Diencephalon (tissue), 2 donors: ENCODE measurements around the gene CD40LG.

DNA sequence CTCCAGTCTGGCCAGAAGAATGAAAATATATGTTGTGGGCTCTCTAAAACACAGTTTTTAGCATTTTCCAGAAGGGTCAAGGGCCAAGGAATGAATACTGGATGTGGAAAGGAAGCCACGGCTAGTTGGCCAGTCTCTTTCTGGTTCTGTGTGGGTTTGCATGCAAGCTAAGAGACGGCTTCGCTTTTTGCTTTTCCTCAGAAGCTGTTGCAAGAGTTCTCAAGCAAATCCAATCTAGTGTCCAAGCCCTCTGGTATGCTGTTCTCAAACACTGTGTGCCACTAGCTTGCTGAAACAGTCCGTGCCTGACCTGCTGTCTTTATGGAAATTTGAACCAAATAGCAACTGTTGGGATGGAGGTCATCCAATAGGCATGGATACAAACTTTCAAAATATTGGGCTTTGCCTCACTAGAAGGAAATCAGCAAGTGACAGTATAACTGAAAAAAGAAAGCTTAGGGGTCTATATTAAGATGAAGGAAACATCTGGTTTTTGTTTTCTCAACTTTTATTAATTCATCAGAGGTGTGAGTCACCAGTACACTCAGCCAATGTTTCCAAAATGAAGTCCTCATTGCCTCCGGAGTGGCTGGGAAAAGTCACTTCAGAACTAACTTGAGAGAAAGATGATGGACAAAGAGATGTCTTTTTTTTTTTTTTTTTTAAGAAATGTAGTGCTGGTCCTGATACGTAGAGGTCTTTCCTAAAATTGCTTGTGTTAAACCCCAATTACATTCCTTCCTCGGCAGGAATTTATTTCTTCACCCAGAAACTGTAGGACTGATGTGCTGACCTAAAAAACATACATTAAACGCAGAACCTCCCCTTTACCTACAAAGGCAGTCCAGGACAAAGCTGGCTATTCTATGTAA, 70.6 kb downstream of the SLC9A6 start:
- RAMPAGE, long total RNA = no peak

GRCh38 chrX:136066768-136067702, 81.8 kb downstream of the SLC9A6 start:
- RAMPAGE, long total RNA = no peak

DNA sequence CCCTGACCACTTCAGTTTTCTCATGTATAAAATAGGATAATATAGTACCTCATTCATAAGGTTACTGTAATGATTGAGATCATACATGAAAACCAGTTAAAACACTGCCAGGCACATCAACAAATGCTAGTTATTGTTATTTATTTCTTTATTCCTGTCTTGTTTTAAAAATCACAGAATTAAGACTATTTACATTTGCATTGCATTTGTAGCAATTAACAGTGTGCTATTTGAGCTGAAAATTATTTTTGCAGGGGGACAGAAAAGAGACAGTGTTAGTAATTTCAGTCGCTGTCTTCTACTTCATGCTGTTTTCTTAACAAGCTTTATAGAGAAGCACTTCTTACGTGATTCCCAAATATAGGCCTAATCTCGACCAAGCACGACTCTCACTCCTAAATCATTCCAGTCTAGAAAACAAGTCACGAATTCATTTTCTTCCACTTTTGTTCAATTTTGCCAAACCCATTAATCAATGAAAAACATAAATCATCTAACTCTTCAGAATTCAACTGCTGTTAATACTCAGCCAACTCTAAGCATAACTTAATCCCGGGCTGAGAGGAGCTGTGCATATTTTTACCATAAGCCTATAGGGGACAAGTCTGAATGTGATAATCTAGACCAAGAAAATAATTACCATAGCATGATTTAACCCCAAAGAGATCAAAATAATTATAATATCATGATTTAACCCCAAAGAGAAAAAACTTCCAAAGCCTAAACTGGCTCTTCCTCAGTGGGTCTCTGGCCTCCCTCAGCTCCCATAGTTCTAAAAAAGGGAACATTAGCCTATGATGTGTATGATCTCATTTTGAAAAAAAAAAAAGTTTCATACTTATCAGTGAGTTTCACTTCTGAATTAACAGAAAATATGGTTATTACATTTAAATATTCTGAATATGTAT, 70.4 kb upstream of the FHL1 start:
- RAMPAGE, long total RNA = no peak

GRCh38 chrX:136127073-136127569, 69.7 kb upstream of the FHL1 start:
- RAMPAGE, long total RNA = no peak

DNA sequence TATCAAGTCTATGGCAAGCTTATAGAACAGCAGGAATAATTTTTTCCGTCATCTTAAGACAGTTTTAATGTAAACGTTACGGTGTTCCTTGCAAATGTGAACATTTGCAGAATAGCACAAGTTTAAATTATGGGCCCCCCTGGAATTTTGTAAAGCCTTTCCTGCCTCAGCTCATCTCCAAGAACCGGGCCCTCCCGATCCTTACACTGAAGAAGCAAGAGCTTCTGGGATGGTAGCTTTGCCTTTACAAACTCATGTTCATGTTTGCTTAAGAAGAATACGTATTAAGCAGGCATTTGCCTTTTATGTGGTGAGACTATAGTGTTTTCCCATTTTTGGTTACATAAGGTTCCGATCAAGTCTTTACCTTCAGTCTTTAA, 47.8 kb upstream of the FHL1 start:
- RAMPAGE, long total RNA = no peak

- RAMPAGE, long total RNA = no peak
These were observed 26.7 kb upstream of the FHL1 start for GRCh38 chrX:136170081-136170536.

GRCh38 chrX:136175826-136176968, 20.6 kb upstream of the FHL1 start:
- RAMPAGE, long total RNA = no peak

DNA sequence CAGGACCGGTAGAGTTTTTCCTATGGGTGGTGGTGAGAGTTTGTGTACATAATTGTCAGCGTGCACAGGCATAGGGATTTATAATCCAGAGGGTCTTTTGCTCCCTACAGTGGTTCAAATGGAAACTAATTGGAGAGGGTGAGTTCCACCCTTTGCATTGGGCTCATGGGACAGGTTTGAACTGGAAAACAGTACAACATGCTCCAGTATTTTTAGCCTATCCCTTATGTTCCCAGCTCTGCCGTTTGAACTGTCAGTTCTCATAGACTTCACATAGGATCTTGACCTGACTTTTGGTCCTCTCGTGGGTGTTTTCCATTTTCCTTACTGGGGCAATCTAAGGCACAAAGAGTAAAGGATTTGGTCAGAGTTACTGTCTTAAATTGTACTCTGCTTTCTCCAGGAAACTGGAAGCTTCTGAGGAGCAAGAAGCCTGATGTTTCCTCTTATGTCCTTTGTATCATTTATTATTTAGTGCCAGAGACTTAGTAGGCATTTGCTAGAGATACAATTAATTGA, 17.7 kb upstream of the FHL1 start:
- RAMPAGE, long total RNA = no peak

DNA sequence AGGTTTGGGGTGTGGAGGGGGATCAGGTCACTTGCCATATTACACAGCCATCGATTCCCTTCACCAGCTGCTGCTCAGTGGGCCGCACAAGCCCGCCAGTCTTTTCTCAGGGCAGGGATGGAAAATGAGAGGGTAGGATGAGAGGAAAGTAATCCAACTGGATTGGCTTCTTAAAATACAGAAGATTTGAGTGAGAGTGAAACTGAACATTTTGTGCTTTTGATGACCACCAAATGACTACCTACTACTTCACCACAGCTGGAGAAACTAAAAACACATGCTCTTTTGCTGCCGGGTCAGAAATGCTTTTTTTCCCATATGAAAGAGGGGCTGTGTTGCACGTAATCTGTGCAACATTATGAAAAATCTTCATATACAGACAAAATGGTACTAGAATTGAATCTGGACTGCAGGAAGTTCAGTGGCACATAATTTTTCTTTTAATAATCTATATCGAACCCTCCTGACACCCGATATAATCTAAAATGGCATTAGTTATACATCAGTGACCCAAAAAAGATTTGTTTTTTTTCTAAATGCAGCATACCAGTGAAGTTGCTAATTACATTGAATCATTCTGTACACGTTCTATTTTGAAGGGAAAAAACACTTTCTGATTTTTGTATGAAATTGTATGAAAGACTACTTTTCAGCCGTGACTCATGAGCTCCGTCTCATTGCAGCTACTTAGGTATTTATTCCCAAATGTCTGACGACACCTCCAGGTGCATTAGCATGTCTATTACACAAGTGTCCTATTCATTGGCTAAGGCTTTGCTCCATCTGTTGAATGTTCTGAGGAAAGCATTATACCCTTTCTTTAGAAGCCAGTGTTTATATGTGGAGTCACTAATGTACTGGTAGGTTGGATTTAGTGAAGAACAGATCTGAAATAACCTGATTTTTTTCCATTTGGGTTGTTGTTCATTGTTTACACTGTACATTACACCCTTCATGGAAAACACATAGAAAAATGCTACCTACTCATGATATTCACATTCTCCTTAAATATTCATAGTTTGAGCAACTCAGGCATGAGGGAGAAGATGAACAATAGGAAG, 2.3 kb downstream of the FHL1 start:
- RAMPAGE, long total RNA = no peak

- RAMPAGE, long total RNA = no peak
These were observed 11.0 kb downstream of the FHL1 start for GRCh38 chrX:136207728-136208370.

GRCh38 chrX:136255443-136256128, 4.4 kb upstream of the MAP7D3 start:
- RAMPAGE, long total RNA = no peak

DNA sequence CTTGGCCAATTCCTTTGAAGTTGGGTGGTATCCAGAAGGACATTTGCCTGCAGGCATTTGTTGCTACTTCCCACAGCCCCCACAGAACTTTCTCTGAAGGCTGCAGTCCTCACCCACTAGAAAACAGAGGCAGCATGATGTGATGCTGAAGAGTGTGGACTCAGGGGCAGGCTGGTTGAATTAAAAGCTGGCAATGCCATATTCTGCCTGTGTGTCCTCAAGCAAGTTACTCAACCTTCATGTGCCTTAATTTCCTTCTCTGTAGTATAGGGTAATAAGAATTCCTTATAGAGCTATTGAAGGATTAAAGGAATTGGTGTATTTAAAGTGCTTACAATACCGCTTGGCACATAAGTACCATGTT, 87.5 kb downstream of the ADGRG4 start:
- RAMPAGE, long total RNA = no peak

DNA sequence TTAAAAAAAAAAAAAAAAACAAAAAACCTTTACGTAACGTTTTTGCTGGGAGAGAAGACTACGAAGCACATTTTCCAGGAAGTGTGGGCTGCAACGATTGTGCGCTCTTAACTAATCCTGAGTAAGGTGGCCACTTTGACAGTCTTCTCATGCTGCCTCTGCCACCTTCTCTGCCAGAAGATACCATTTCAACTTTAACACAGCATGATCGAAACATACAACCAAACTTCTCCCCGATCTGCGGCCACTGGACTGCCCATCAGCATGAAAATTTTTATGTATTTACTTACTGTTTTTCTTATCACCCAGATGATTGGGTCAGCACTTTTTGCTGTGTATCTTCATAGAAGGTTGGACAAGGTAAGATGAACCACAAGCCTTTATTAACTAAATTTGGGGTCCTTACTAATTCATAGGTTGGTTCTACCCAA, at the start of gene CD40LG:
Gene CD40LG, plus strand, starts transcription at position 114 of the 431 bp plus-strand sequence.
- RAMPAGE, long total RNA = no peak

DNA sequence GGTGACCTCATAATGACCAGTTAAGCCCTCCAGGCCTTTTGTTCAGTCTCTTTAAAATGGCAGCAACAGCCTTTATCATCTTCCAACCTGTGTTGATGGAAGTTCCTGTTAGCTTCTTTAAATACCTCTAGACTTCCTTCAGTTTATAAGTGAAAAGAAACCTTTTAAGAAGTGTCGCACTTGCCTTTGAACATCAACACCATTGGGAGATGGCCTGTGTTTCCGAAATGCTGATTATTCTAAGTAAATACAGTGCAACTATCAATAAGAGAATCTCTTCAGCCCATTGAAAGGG, 5.5 kb downstream of the CD40LG start:
- RAMPAGE, long total RNA = no peak

- RAMPAGE, long total RNA = no peak
These were observed 65.5 kb downstream of the ARHGEF6 start for GRCh38 chrX:136715229-136715721.

GRCh38 chrX:136866200-136867105, 14.1 kb downstream of the RBMX start:
- RAMPAGE, long total RNA = no peak

- RAMPAGE, long total RNA = no peak
These were observed 1.9 kb downstream of the GPR101 start for GRCh38 chrX:137031919-137032190.

DNA sequence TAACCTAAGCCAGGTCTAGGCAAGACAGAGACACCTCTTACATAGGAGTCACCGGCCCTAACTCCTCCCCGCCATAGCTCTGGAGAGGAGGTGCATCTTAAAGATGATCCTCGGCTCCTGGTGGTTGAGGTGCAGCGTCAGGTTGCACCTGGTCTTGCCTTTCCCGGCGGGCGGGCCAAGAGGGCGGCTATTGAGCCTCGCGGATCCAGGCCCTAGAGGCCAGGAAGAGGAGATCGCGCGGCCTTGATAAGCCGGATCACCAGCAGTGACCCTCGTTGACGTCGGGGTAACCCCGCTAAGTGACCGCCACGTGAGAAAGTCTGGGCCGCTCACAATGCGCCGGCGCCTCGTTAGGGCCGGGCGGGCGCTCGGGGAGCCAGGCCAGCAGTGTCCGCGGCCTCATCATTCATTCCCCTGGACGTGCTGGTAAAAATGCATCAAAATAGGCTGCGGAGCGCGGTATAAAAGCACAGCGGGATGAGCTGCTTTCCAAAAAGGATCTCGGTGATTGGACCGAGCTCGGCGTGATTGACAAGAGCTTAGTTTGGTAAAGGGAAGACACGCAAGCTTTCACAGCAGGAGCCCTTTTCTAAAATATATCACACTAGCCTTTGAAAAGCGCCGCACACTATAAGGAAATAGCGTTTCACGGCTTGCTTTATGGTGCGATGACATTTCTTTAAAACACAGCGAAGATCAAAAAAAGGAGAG, 16.0 kb upstream of the ZIC3 start:
- RAMPAGE, long total RNA = no peak

DNA sequence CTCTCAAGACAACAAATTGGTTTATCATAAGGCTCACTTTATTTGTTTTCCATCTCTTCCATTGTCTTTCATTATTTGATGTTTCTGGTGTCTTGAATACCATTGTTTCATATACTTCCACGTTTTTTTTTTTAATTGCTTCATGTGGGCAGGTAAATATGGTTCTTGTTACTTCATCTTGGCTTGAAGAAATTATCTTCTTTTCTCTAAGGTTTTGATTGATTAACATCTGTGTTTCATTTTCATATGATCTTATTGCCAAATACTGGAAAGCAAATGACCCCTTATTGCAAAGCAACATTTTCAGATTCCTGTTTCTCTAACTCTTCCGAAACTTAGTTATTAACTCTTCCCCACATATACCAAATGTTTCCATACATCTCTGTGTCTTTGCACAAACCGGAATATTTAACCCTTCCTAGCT, 565.4 kb downstream of the ZIC3 start:
- RAMPAGE, long total RNA = no peak

DNA sequence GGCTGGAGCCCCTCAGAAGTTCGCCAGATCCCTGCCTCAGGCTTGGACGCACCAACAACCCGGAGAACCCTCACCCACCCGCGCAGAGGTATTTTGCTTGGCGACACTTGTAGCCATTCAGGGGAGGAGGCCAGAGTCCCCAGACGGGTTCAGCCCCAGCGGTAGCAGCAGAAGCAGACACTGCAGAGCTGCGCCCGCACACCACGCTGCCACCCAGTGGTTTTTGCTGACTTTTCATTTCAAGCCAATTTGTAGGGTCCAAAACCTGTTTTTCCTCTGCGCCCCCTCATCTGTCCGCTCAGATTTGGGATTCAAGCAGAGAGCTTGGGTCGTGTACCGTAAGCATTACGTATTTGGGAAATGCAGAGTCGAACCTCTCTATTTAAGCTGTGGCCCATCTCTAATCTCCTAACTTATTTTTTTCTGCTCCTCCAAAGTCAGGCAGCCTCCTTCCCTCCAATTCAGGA, 571 bp upstream of the FGF13 start:
- RAMPAGE, long total RNA = no peak